Fallopian tube (tissue), 1 donor: ENCODE data around the genes CARD16 and C11orf87.

DNA sequence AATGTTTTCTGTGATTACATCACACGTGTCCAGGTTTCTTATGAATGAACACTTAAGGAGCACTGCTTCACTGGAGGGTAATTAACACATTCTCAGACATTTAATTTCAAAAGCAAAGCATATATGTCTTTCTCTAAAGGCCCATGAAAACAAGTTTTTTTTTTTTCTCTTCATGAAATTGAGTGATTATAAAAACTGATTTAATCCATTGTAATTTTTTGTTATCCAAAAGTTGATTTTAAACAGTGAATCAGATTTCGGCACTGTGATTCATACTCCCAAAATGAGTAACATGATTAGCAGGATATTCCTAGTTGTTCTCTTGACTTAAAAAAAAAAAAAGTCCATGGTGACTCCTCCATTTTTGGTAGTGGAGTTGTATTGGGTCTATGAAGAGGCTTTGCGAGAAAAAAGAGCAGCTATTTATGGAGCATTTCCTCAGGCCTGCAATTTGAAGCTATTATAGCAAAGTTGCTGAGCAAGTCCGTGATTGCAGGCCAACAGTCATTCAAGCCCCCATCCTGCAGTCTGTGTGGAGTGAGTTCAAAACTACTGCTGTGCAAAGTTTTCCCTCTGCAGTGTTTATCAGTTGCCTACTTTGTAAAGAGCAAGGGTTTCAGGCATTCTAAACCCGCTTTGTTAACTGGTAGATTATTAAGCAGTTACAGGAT, 28.8 kb downstream of the YAP1 start:
- PRO-cap, result no peak

GRCh38 chr11:102267416-102268052, 49.8 kb upstream of the BIRC3 start:
- PRO-cap, result no peak

DNA sequence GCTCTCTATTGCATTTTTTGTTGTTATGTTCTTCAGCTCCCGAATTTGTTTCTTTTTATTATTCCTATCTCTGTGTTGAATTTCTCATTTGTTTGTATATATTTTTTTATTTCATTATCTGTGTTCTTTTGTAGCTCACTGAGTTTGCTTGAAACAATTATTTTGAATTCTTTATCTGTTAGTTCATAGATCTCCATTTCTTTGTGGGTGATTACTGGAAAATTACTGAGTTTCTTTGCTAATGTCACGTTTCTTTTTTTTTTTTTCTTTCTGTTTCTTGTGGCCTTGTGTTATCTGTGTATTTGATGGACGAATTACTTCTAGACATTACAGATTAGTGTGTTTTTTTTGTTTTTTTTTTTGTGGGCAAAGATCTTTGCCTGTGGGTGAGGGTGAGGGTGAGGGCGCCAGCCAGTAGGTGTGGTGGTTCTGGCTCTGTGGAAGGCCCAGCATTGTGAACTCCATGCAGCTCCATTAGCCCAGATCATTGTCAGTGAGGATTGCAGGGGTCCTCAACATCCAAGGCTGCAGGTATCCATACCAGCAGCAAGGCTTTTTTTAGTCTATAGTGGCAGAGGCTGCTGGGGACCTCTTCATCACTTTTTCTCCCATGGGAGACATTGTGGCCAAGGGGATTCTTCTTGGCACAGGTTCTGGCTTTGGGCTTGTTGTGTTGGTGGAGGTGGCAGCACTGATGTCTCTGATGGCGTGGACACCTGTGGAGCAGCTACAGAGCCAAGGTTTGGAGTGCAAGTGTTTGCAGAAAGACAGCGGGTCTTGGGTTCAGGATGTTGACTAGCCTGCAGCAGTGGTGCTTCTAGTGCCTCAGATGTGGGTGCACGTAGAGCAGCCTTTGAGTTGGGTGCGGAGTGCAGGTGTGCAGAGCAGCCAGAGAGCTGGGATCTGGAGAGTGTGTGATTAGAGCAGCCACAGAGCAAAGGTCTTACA, 13.7 kb downstream of the BIRC2 start:
- PRO-cap, result no peak

DNA sequence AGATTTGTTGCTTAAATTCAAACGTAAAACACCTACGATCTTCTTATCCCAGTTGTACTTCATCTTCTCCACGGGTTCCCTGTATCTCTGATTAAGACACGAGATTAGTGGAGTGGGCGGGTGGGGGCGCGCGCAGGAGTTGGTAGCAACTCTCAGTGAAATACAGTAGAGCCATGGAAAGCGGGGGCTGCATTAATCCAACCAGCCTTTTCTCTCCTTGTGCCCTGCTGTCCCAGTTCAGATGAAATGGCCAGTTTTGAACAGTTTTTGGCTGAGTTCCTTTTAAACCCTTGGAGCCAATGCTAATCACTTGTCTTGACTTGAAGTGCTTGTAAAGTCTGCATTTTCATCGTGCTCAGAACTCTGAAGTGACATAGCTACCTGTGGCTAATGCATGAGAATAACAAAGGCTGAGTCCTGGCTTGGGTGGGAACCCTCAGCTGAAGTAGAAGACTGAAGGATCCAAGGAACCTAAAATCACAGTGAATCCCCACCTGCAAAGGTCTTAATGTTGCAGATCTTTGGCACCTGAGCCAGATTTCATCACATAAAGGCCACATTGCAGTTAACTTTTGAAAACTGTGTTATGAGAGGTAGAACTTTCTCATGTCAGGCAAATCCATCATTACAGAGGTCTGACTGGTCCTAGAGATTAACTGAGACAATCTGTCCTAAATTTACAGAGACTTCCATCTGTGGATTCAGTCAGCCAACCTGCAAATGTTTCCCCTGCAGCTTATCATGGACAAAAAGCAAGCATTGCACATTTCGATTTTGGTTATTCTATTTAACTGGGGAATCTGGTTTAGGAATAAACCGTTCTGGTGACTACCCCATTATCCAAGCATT, 909 bp upstream of the TMEM123 start:
- PRO-cap, result bidirectional peak, plus-strand start at position 165 of the sequence, minus-strand start at position 89 of the sequence

DNA sequence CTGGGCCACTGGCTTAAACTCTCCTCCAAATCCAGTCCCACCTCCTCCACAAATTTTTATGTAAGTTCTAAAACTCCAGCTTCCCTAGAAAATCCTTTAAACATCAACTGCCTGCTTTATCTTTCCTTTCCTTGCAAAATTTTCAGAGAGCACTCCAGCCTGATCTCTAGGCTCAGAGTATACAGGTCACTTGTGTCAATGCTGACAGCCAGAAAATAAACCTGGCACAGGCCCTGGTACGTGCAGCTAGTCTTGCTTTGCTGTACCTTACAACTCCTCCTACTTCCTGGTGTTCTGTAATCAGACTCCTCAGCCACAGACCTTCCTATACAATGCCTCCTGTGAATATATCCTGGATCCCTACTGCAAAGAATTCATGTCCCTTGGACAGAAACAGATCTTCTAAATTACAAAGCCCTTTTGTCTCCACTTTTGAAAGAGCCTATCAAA, 24.2 kb upstream of the TMEM123 start:
- PRO-cap, result bidirectional peak, plus-strand start at position 299 of the sequence, minus-strand start at position 223 of the sequence

- PRO-cap, result unidirectional peak, plus-strand start at chr11:103091614
These were observed 916 bp downstream of the DCUN1D5 start for GRCh38 chr11:103090783-103091704.

DNA sequence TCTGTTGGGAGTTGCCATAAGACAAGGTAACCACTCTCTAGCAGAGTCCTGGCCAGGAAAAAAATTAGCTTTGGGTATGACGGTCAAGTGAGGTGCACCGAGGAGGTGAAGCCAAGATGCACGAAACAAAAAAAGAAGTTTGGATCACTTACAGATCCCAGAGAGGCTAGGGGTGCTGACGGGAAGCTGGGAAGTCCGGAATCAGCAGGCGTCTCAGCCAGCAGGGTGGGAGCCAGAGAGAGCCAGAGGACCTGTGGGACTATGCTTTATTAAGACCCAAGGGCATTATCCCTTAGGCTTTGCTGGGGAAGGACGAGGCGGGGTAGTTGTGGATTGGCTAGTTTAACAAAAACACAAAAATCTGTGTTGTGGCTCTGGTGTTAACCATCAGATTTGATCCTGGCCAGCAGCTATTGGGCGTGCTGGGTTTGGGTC, 427.0 kb downstream of the DYNC2H1 start:
- PRO-cap, result no peak

GRCh38 chr11:103898909-103899296, 137.5 kb upstream of the DDI1 start:
- PRO-cap, result no peak

GRCh38 chr11:105044936-105045553, at the start of gene CARD16:
TSS of gene CARD16 (minus strand) at chr11:105045335.
- PRO-cap, result bidirectional peak, plus-strand start at chr11:105045442, minus-strand start at chr11:105045320

GRCh38 chr11:108221142-108221861, 1.1 kb downstream of the NPAT start:
- PRO-cap, result unidirectional peak, plus-strand start at chr11:108221655

DNA sequence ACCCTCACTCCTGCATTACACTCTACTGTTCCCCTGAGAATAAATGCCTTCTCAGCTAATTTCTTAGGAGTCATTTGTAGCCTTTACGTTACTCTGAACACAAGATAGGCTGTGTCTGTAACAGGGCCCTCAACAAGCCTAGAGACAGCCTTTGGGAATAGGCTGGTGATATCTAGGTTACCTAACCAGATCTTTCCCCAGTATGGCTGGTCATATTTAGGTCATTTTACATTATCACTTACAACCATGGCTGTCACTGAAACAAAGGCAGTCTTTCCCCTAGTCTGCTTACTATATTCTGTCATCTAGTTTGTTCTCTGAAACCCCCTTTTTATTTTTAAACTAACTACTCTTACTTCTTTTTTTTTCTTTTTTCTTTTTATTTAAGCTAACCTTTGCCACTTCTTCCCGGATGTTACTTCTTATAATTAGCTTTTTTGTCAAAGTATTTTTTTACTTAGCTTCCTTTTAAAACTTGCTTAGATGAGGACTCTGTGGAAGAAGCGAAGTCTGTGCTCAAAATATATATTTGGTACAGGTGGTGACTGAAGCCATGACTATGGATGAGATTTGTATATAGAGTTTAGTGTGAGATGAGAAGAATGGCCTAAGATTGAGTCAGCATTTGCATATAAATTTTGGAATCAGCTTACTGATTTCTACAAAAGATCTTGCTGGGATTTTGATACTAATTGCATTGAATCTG, 14.4 kb downstream of the ATM start:
- PRO-cap, result no peak

- PRO-cap, result no peak
These were observed 38.8 kb downstream of the ATM start for GRCh38 chr11:108261596-108262142.

- PRO-cap, result unidirectional peak, plus-strand start at chr11:108672328
These were observed 7.3 kb downstream of the DDX10 start for GRCh38 chr11:108672171-108672586.

GRCh38 chr11:108923478-108923825, 258.6 kb downstream of the DDX10 start:
- PRO-cap, result no peak

DNA sequence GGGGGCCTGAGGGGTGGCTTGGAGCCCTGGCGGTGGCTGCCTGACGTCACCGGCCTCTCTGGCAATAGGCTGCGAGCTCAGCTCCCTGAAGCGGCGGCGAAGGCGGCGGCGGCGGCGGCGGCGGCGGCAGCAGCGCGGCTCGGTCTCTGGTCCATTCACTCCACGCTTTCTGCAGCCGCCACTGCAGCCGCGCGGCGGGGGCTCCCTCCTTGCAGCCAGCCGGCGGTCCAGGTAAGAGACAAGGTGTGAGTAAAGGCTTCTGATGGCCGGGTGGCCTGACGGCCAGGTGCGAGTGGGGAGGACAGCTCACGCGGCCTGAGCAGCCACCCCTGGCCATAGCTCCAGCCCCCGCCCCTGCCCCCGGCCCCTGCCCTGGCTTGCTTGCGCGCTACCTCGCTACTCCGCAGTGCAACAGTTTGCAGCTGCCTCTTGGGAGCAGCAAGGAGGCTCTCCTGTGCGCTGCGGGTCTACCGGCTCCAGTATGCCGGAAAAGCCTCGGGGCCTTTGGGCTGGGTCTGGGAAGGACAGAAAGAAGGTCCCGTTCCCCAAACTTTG, at the start of gene C11orf87:
C11orf87 (plus strand) TSS at position 158 of the 555 bp plus-strand sequence.
- PRO-cap, result no peak

- PRO-cap, result no peak
These were observed 34.9 kb downstream of the ZC3H12C start for GRCh38 chr11:110127929-110128604.

DNA sequence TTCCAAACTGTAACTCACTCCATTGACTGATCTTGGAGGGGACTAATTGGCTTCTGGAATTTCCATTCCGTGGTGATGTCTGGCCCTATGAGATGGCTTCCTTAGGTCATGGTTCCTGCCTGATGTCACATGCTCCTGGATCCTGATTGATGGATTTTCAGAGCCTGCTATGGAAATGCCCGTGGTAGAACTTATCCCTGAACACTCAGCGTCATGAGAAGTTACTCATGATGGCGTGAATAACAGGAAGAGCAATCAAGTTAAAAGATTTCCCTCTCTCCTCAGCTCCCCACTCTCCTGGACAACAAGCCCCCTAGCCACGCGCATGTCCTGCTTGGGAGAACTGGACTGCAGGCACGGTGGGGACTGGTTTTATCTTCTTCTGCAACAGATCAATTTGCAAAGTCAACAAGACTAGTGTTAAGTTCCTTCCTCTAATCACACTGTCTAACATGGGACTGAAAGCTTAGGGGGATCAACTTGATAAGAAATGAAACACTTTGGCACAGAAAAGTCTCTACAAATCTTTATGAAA, 27.7 kb downstream of the POU2AF1 start:
- PRO-cap, result no peak

- PRO-cap, result no peak
These were observed 51.0 kb downstream of the SIK2 start for GRCh38 chr11:111653268-111653661.

DNA sequence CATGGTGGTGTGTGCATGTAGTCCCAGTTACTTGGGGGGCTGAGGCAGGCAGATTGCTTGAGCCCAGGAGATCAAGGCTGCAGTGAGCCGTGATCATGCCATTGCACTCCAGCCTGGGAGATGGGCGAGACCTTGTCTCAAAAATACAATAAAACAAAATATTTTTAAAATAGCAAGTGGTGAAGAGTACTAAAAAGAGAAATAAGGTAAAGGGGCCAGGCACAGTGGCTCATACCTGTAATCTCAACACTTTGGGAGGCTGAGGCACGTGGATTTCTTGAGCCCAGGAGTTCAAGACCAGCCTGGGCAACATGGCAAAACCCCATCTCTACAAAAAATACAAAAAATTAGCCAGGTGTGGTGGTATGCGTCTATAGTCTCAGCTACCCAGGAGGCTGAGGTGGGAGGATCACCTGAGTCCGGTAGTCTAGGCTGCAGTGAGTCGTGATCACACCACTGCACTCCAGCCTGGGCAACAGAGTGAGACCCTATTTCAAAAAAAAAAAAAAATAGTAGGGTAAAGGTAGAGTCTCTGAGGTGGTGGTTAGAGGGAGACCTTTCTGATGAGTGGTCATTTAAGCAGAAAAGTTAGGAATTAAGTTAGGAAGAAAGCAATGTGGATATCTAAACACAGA, 60.6 kb downstream of the SIK2 start:
- PRO-cap, result no peak

DNA sequence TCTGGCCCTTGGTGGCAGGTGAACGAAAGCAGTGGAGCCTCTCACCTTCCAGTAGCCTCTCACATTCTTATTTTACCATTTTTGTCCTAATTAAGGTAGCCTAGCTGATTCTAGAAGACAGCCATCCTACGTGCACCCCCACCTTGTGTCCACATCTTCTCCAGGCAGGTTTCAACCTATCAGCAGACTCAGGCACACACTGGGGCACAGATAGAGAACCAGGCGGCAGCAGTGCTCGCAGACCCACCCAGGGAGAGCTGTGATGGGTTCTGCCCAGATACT, 37.2 kb downstream of the PPP2R1B start:
- PRO-cap, result no peak